H1 (cell line): ENCODE data around the gene TIMP1.

DNA sequence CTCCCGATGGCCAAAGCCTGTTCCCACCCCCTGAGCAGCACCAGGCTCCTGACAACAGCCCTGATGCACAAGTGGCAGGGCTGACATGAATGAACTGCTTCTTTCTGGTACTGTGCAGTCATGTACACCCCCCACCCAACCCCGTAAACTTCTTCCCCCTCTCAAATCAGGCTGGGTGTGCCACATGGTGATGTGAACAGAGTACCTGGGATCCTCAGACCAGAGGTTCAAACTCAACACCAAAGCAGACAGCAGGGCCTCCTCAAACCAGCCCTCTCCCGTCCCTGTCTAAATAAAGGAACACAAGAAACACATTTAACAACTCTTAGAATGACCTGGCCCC is 609.2 kb upstream of the DIPK2B start:
- RRBS = no CpG with 5 or more reads among the region's 3 CpGs
CAGE:
- cytosol, long polyA plus RNA = no peak
- long polyA plus RNA = no peak
- nucleus, long polyA plus RNA = no peak

DNA sequence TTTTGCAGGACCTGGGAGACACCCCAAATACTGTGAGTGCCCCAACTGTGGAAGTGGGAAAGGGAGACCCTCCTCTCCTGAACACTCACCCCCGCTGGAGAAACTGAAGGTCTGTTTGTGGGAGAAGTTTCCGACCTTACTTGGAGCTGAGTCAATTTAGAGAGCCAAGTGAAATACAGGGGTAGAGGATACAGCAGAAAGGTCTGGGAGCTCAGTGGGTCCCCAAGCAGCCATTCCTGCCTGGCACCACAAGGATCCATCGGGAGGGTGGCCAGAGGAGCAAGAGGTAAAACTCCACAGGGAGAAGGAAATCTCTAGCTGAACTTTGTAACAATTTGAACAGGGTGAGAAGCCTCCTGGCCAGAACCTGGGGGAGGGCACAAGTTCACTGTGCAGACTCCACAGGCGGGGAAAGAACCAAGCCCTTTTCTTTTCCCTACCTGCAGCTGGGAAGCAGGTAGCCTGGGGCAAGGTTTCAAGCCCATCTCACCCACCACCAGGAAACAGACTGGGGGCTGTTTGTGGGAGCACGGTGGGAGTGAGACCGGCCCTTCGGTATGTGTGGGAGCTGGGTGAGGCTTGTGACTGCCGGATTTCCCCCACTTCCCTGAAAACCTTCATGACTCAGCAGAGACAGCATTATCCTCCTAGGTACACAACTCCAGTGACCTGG is 113.7 kb upstream of the KRBOX4 start:
- RRBS = no CpG with 5 or more reads among the region's 8 CpGs
CAGE:
- cytosol, long polyA plus RNA = no peak
- long polyA plus RNA = no peak
- nucleus, long polyA plus RNA = no peak

GRCh38 chrX:46626714-46626919 is 53.1 kb downstream of the CHST7 start:
- RRBS = no CpG with 5 or more reads among the region's 4 CpGs
CAGE:
- cytosol, long polyA plus RNA = no peak
- long polyA plus RNA = no peak
- nucleus, long polyA plus RNA = no peak

GRCh38 chrX:46643082-46643442 is 69.5 kb downstream of the CHST7 start:
- RRBS = no CpG with 5 or more reads among the region's 8 CpGs
CAGE:
- cytosol, long polyA plus RNA = no peak
- long polyA plus RNA = no peak
- nucleus, long polyA plus RNA = no peak

GRCh38 chrX:47196356-47197106 is 2.9 kb downstream of the UBA1 start:
- RRBS = no CpG with 5 or more reads among the region's 2 CpGs
CAGE:
- cytosol, long polyA plus RNA = no peak
- long polyA plus RNA = no peak
- nucleus, long polyA plus RNA = start-site peak on the plus strand at chrX:47196558-47196593, 15 reads

DNA sequence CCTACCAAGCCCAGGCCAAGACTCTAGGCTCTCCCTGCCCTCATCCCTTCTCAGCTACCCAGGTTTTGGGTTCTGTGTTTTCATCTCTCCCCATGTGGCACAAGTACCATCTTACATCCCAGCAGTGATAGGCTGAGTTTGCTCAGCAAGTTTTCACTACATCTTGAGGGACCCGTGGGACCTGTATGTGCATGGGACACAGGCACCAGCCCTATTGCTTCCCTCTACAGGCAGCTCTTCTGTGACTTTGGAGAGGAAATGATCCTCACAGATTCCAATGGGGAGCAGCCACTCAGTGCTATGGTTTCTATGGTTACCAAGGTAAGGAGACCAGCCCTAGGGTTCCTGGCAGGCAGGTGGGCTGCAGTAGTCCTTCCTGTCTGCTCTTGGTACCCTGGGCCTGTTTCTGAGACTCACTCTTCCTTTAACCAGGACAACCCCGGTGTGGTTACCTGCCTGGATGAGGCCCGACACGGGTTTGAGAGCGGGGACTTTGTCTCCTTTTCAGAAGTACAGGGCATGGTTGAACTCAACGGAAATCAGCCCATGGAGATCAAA is 7.5 kb downstream of the UBA1 start:
- RRBS = no CpG with 5 or more reads among the region's 6 CpGs
CAGE:
- cytosol, long polyA plus RNA = no peak
- long polyA plus RNA = no peak
- nucleus, long polyA plus RNA = no peak

GRCh38 chrX:47216863-47217399 is 1.6 kb upstream of the CDK16 start:
- RRBS = no CpG with 5 or more reads among the region's 10 CpGs
CAGE:
- cytosol, long polyA plus RNA = no peak
- long polyA plus RNA = no peak
- nucleus, long polyA plus RNA = no peak

DNA sequence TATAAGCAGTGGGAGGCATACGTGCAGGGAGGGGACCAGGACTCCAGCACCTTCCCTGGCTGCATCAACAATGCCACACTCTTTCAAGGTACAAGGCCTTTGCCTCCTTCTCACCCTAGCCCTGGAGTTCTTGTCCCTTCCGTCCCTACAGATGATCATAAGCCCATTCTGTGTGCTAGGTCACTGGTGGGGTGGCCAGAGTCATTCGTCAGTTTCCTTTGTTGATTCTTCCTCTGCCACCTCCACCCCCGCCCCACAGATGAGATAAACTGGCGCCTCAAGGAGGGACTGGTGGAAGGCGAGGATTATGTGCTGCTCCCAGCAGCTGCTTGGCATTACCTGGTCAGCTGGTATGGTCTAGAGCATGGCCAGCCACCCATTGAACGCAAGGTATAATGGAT is 6.3 kb downstream of the USP11 start:
- RRBS = no CpG with 5 or more reads among the region's 7 CpGs
CAGE:
- cytosol, long polyA plus RNA = no peak
- long polyA plus RNA = no peak
- nucleus, long polyA plus RNA = no peak

DNA sequence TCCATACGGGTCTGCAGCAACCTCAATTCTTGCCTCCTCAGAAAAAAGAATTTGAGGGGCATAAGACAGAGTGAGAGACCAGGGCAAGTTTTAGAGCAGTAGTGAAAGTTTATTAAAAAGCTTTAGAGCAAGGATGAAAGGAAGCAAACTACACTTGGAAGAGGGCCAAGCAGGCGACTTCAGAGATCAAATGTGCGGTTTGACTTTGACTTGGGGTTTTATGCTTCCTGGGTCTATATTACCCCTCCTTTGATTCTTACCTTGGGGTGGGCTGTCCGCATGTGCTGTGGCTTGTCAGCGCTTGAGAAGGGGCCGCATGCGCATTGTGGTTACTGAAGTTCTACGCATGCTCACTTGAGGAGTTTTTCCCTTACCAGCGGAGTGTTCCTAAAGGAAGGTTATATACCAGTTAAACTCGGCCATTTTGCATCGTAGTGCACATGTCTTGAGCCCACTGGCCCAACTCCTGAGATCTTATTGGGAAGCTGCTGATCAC is 9.8 kb downstream of the ZNF157 start:
- RRBS = no CpG with 5 or more reads among the region's 11 CpGs
CAGE:
- cytosol, long polyA plus RNA = no peak
- long polyA plus RNA = no peak
- nucleus, long polyA plus RNA = no peak

DNA sequence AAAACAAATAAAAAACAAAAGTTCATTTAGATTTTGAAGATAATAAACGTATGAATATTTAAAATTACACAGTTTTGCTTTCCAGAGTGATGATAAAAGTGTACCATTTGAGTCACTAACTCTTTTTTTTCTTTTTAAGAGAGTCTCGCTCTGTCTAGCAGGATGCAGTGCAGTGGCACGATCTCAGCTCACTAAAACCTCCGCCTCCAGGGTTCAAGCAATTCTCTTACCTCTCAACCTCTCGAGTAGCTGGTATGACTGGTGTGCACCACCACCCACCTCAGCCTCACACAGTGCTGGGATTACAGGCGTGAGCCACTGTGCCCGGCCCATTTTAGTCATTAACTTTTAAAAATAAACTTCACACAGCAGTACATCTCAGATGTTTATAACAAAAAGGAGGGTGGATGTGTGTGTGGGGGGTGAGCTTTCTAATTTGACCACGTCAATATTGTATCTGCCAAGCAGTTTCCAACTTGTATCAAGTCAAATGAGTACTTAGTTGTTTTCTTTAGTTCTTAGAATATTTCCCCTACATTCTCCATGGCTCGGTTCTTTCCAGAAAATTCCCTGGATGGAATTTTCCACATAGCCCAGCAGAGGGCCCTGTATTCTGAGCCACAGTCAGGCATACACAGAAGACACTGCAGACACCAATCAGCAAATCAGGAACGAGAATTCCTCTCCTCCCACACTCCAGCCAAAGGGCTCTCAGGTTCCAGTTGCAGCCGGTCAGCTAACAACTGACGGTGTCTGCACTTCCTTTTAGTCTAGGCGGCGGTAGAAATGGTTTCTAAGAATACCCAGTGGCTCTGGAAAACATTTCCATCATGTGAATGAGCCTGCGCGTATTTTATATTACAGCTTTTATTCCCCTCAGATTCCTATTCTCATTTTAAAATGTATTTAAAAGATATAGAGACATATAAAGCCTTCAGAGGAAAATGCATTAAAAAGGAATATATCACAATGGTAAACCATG is 20.1 kb upstream of the ARAF start:
- RRBS = no CpG with 5 or more reads among the region's 16 CpGs
CAGE:
- cytosol, long polyA plus RNA = no peak
- long polyA plus RNA = no peak
- nucleus, long polyA plus RNA = no peak

GRCh38 chrX:47555783-47556934 is 4.8 kb upstream of the ARAF start:
- RRBS = 0% methylated on average over 2 of the region's 25 CpGs
CAGE:
- cytosol, long polyA plus RNA = no peak
- long polyA plus RNA = no peak
- nucleus, long polyA plus RNA = no peak

DNA sequence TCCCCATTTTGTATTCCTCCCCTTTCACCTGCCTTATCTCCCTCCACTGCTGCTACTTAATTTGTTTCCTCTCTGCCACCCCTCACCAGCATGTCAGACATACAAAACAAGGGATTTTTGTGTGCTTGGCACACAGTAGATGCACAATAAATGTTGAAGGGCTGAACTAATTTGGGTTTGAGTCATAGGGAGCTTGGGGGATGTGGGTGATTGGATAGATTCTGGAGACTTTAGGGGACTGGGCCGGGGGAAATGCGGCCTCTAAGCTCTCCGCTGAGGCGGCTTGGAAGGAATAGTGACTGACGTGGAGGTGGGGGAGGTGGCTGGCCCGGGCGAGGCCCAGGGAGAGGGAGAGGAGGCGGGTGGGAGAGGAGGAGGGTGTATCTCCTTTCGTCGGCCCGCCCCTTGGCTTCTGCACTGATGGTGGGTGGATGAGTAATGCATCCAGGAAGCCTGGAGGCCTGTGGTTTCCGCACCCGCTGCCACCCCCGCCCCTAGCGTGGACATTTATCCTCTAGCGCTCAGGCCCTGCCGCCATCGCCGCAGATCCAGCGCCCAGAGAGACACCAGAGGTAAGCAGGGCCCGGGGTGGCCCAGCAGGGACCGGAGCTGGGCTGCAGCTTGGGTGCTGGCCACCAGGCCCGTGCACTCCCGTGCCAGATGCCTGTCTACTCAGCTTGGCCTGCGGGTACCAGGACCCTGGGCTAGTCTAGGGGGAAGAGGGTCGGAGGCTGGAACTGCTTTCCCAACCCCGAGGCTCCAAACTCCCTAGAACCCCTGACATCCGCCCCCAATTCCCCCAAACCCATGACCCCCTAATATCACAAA is at the start of gene TIMP1:
Gene TIMP1 (plus strand): TSS at position 534 of the 828 bp plus-strand sequence.
- RRBS = 3% methylated on average over 5 of the region's 28 CpGs
CAGE:
- cytosol, long polyA plus RNA = start-site peak on the plus strand centred at position 475 of the sequence, 126 bp wide, 181 reads
- long polyA plus RNA = start-site peak on the plus strand centred at position 468 of the sequence, 139 bp wide, 265 and 332 reads in 2 replicates
- nucleus, long polyA plus RNA = start-site peak on the plus strand centred at position 476 of the sequence, 130 bp wide, 150 reads

DNA sequence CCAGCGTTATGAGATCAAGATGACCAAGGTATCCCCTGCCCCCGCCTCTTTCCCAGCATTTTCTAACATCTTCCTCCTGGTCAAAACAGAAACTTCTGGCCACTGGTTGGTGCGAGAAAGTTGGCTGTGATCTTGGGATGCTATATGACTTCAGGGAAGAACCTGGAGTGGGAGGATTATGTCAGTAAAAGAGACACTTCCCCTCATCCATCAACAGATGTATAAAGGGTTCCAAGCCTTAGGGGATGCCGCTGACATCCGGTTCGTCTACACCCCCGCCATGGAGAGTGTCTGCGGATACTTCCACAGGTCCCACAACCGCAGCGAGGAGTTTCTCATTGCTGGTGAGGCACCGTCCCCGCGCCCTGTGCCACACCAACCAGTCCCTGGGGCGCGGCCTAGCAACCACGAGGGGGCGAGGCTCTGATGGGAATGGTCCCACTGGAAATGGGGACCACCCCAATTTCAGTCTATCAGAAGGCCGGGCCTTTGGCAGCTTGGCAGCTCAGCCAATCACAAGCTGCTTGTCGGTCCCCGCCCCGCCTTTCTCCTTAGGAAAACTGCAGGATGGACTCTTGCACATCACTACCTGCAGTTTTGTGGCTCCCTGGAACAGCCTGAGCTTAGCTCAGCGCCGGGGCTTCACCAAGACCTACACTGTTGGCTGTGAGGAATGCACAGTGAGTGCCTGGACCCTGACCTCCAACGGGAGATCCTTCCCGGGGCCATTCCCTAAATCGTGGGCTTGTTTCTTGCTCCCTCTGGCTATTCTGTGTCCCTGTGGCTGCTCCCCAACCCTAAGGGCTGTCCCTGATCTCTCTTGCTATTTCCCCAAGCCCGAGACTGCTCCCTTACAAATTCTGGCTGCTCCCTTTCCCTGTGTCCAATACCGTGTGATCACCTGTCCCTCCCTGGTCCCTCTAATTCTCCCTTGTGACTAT is 3.0 kb downstream of the TIMP1 start:
- RRBS = 86% methylated on average over 3 of the region's 28 CpGs
CAGE:
- cytosol, long polyA plus RNA = no peak
- long polyA plus RNA = no peak
- nucleus, long polyA plus RNA = no peak

- RRBS = no CpG with 5 or more reads among the region's 15 CpGs
CAGE:
- cytosol, long polyA plus RNA = no peak
- long polyA plus RNA = no peak
- nucleus, long polyA plus RNA = no peak
Measured at GRCh38 chrX:47645248-47646128, 4.9 kb downstream of the ELK1 start.

GRCh38 chrX:47650636-47651308 is 409 bp upstream of the ELK1 start:
- RRBS = no CpG with 5 or more reads among the region's 41 CpGs
CAGE:
- cytosol, long polyA plus RNA = no peak
- long polyA plus RNA = no peak
- nucleus, long polyA plus RNA = no peak

DNA sequence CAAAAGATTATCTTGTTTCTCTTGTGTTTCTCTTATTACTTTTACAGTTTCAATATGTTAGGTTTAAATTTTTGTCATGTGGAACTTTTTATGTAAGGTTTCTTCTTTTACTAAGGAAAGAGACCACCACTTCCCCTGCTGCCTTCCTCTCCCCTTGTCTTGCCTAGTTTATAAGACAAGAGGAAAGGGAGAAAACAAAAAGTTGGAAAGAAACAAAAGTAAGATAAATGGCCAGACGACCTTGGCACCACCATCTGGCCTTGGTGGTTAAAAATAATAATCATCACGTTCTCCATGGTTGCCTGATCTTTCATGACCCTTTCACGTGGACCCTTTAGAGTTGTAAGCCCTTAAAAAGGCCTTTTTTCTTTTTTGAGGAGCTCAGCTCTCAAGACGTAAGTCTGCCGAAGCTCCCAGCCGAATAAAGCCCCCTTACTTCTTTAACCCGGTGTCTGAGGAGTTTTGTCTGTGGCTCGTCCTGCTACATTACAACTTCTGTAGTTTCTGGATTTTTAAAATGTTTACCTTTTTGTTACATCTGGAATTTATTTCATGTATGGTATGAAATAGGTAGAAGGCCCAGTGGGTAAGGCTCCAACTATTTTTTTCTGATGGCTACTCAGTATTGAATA is 18.4 kb downstream of the ZNF630 start:
- RRBS = no CpG with 5 or more reads among the region's 8 CpGs
CAGE:
- cytosol, long polyA plus RNA = no peak
- long polyA plus RNA = no peak
- nucleus, long polyA plus RNA = no peak

DNA sequence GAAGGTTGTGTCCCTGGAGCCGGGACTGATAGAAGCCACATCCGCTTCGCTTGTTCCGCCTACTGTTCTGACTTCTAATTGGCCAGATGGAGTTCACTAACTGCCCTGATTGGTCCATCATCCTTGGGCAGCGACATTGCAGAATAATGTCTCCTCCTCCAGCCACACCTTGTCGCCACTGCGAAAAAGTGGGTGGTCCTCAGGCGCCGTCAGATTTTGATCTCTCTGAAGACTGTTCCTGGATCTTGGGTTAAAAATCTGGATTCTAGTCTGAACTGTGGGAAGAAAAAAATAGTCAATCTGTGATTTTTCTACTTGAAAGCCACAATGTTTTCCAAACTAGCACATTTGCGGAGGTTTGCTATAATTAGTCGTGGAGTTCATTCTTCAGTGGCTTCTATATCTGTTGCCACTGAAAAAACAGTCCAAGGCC is 311 bp upstream of the SSX3 start:
- RRBS = no CpG with 5 or more reads among the region's 11 CpGs
CAGE:
- cytosol, long polyA plus RNA = no peak
- long polyA plus RNA = no peak
- nucleus, long polyA plus RNA = no peak

GRCh38 chrX:48531461-48532085 is 7.9 kb upstream of the TBC1D25 start:
- RRBS = no CpG with 5 or more reads among the region's 5 CpGs
CAGE:
- cytosol, long polyA plus RNA = no peak
- long polyA plus RNA = no peak
- nucleus, long polyA plus RNA = no peak

DNA sequence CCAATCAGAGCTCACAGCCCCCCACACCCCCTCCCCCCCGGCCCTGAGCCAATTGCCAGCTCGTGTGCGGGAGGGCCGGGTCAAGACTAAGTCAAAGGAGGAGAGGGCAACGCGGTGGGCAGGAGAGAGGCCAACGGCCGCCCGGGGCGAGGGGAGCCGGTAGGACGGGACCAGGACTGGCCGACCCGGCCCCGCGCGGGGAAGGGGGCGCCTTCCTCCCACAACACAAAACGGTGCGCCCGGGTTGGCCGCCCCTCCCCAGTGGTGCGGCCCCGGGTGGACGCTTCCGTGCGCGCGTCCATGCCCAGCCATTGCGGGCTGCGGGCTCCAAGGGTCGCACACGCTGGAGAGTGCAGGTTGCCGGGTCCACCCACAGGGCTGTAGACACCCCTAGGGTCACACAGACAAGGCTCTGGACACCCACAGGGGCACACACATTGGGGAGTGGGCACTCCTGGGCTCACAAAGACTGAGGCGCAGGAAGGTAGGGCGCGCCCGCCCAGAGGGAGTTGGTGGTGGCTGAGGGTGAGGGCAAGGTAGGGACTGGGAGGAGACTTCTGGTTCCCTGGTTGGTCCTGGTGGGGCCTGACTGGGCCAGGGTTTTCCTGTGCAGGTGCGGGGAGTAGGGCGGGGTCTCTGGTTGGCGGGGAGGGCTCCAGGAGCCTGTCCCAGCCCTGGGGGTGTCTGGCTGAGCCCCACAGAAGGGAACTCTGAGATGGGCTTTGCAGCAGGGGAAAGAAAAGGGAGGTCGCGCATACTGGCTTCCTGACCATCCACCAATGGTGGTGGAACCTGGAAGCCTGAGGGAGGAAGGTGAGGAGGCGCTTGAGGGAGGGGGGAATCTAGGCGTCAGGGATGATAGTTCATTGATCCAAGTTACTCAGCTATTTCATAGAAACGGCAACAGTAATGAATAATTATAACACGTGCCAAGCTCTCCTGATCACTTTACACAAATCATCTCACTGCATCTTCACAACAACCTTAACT is 6.8 kb upstream of the WAS start:
- RRBS = 2% methylated on average over 24 of the region's 47 CpGs
CAGE:
- cytosol, long polyA plus RNA = no peak
- long polyA plus RNA = no peak
- nucleus, long polyA plus RNA = start-site peak on the plus strand centred at position 106 of the sequence, 96 bp wide, 9 reads

DNA sequence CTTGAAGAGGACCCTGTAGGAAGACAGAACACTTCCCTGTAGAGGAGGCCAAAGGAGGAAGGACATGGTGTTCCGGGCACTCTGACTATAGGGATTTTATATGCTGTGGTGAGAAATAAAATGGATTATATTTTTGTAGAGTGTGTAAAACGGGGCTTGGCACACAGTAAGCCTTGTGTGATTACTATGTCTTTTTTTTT is 599 bp downstream of the GLOD5 start:
- RRBS = no CpG with 5 or more reads among the region's 2 CpGs
CAGE:
- cytosol, long polyA plus RNA = no peak
- long polyA plus RNA = no peak
- nucleus, long polyA plus RNA = no peak